Placental pericyte (primary cell): Measurements from ENCODE around the genes SAMD3, STX7, TAAR6 and SGK1.

DNA sequence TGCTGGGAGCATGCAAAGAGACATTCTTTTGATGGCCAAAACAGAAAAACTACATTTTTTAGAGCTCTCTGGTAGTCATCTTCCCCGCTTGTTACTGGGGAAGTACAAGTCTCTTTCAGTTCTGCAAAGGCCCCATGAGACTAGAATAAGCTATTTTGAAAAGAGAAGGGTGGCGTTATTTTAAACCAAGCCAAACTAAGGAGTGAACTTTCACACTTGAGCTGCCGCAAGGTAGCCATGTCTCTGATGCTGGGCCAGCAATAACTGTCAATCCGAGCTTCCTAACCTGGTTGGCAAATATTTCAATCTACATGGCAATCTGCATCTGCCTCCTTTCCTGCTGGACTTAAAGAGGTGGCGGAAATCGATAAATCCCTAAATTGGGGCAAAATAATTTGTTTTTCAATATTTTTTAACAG lies 96.7 kb downstream of the L3MBTL3 start:
- CAGE, long polyA plus RNA, result no peak

DNA sequence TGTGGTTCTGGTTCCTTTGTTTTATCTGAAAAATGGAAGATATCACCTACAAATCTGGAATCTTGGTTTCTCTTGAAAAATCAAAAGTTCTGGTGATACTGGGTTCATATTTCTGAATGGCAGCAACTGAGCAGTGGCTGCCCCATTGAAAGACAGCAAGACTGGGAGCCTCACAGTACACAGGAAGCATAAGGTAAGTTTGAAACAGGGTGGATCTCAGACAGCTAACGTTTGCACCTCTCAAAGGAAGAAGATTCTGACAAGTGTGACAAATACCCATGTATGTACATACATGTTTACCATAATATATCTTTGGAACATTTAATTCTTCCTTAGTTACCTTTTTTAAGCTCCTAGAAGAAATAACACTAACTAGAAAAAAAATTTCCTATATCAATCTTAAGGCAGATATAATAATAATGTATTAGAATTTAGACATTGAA lies at the start of gene SAMD3:
Gene SAMD3, minus strand, starts transcription at position 163 of the 443 bp plus-strand sequence.
- CAGE, long polyA plus RNA, result no peak

GRCh38 chr6:130377789-130378353 lies 12.1 kb downstream of the TMEM200A start:
- CAGE, long polyA plus RNA, result no peak

GRCh38 chr6:130507425-130508000 lies 141.7 kb downstream of the TMEM200A start:
- CAGE, long polyA plus RNA, result no peak

GRCh38 chr6:131183354-131184252 lies 48.3 kb downstream of the AKAP7 start:
- CAGE, long polyA plus RNA, result no peak

DNA sequence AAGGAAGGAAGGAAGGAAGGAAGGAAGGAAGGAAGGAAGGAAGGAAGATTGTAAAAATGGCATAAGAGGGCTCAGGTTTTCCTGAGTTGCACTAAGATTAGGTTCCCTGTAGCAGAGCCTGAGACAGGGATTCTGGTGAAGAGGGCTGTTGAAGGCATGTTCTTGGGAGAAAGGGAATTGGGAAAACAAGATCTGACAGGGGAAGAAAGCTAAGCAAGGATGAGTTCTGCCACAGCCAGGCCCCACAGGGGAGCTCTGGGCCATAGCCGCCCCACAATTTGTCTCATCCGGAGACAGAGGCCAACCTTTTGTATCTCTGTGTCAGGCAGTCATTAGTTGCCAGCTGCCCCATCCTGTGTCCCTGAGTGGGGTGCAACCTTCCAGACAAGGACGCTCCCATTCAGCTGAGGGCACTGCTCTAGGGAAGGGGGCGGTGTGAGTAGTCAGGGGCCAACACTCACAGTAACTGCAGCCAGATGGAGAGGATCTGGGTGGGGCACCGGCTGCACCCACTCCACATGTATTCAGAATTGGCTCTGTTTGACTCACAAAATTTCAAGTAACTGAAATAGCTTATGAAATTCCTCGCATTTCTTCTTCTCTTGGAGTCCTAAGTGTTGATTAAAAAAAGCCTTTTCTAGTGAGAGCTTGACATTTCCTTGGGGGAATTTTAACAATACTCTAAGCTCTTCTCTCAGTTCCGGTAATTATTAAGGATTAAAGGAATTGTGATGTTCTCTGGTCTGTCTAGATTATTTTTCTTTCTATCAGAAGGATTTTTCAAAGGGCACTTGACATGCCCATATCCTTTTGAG lies 189.1 kb upstream of the ARG1 start:
- CAGE, long polyA plus RNA, result no peak

DNA sequence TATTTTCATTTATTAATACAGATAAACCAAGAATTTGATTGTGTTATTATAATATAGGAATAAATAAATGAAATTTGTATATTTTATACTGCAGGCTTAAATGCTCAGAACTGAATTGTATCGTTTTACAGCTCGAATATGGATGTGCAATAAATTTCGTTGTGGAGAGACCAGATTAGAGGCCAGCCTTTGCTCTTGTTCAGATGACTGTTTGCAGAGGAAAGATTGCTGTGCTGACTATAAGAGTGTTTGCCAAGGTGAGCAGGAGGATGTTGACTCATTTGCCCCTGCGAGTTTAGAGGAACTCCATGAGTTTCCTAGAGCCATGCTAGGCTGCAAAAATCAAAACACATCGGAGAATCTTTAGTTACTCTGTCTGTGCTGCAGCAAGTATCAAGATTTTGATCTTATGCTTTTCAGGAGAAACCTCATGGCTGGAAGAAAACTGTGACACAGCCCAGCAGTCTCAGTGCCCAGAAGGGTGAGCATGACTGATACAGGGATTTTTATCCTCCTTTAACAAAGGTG lies 15.4 kb downstream of the ENPP3 start:
- CAGE, long polyA plus RNA, result no peak

- CAGE, long polyA plus RNA, result no peak
Measured at GRCh38 chr6:131948084-131948494, 3.1 kb downstream of the CCN2 start.

- CAGE, long polyA plus RNA, result no peak
Measured at GRCh38 chr6:132019799-132020907, 69.0 kb upstream of the CCN2 start.

DNA sequence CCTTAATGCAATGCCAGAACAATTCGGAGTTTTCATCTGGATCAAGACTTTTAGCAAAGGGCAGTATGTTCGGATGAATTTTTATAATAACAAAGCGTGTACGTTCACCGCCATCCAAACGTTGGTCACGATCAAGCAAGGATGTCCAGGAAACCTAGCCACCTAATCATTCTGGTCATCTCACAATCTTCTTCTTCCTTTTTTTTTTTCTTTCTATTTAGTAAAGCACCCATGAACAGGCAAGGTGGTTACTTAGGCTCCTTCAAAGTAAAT lies 1.1 kb downstream of the MOXD1 start:
- CAGE, long polyA plus RNA, result no peak

DNA sequence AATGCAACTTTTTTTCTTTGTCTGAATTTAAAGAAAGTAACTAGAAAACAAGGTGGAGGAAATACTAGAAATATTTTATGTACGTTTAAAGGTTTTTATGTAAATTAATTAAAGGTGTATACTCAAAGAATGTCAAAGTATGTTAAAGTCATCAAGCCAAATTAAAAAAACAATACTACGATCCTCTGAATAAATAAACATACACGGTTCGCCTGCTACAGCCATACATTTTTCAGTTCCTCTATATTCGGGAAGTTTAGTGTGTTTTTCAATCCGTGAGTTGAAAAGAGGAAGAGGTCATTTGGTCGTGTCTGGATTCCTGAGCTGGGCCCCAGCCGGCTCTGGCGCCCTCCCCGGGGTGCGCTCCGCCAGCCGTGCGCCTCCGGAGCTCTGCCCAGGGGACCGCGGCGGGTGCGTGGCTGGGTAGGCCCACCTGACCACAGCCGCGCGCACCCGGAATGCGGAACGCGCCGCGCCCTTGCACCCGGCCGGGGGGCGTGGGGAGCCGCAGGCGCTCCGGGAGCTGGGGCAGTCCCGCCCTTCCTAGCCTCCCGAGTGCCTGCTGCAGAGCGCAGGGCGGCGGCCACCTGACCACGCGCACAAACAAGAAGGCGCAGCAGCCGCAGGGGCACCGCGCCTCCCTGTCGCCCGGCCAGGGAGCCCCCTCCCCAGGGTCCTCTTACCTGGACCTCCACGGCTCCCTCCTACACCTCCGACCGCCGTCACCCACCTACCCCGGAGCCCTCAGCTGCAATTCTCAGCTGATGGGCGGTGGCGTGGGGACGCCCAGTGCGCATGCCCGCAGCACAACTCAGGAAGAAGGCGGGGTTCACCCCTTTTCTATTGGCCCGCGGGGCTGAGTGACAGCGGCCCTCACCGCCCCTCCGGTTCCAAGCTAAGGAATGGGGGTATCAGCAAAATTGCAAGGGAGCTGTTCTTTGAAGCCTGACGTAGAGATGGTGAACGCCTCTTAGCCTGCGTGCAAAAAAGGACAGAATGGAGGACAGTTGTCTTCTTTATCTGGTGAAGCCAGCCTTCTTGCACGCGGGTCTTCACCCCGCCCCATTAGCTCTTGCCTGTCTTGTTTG lies at the start of gene STX7:
Gene STX7, minus strand, starts transcription at position 793 of the 1,088 bp plus-strand sequence.
- CAGE, long polyA plus RNA, result no peak

DNA sequence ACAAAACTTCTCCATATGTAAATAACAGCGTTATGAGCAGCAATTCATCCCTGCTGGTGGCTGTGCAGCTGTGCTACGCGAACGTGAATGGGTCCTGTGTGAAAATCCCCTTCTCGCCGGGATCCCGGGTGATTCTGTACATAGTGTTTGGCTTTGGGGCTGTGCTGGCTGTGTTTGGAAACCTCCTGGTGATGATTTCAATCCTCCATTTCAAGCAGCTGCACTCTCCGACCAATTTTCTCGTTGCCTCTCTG lies at the start of gene TAAR6:
Gene TAAR6, plus strand, starts transcription at position 33 of the 254 bp plus-strand sequence.
- CAGE, long polyA plus RNA, result no peak

GRCh38 chr6:132684324-132684609 lies 25.3 kb upstream of the TAAR1 start:
- CAGE, long polyA plus RNA, result no peak

DNA sequence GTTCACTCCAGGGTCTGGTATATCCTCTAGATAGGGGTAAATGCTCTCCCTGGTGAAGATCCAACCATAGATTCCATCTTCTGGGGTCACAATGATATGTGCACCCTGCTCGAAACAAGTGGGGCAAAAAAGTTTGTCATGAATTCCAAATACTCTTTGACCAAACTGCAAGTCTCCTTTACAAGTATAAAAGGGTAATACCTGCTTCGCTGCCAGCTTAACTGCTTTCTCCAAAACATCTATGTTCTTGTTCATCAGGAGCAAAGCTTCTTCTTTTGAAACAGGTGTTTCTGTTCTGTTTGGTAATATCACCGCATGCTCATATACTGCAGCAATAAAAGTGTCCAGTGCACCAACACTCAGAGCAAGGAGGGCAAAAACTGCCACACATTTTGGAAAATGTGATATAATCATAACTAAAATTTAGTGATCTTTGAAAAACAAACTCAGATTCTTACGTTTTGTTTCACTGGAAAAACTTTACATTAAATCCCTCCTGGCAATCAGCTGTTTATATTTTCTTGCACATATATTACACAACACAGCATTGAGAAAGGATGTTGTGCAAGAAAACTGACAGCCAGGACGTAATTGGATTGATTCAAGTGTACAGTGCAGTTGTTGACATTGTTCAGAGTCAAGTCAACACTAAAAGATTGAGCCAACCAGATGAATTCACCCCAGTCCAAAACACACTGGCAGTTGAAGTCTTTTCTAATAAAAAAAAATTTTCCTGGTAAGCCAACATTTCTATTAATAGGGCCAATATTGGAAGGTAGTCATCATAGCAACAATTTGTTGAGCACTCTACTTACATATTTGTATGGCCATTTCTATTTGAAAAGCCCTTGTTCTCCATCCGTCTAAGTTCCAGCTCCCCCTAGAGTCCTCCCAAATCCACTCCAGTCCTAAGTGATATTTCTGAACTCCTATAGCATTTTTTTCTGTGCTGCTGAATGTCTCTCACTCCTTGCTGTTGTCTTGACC lies 20.7 kb upstream of the VNN1 start:
- CAGE, long polyA plus RNA, result no peak

DNA sequence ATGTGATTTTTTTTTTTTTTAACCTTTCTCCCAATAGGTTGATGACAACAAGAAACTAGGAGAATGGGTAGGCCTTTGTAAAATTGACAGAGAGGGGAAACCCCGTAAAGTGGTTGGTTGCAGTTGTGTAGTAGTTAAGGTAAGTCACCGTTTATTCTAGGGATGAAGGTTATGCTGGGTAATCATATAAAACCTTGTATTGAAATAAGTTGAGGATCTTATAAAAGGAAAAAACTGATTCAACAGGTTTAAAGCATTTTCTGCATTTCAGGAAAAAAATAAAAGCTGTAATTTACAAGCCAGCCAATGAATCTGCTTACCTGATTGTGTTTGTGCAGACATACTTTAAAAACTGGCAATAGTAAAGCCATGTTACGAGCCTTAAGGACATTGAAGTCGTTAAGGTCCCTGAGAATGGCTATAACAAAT lies 2.6 kb downstream of the RPS12 start:
- CAGE, long polyA plus RNA, result no peak

- CAGE, long polyA plus RNA, result no peak
Measured at GRCh38 chr6:132822892-132823394, 8.6 kb downstream of the RPS12 start.

- CAGE, long polyA plus RNA, result no peak
Measured at GRCh38 chr6:133890904-133892110, 2.4 kb downstream of the TCF21 start.

GRCh38 chr6:133988605-133989301 lies 35.7 kb downstream of the TBPL1 start:
- CAGE, long polyA plus RNA, result no peak

DNA sequence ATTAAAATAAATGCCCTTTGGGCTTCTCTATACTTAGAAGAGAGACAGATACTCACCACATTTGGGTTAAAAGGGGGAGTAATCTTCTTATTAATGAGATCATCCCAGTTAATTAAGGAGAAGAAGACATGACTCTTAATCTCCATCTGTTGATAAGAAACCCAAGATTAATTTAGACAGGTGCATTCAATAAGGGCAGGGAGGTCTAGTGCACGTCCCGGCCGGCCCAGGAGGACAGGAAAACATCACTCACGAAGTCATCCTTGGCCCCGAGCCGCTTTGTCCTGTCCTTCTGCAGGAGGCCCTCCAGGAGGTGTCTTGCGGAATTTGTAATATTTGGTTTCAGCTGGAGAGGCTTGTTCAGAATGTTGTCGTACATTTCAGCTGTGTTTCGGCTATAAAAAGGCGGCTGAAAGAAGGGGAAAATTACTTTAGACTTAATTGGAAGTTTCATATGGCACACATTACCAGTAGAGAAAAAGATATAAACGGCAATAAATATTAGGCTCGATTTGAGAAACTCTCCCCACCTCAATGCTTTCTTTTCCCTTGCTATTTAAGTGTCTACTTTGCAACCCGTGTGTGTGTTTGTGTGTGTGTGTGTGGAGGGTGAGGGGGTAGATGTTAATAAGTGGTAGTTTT lies 118.5 kb upstream of the SLC2A12 start:
- CAGE, long polyA plus RNA, result no peak

DNA sequence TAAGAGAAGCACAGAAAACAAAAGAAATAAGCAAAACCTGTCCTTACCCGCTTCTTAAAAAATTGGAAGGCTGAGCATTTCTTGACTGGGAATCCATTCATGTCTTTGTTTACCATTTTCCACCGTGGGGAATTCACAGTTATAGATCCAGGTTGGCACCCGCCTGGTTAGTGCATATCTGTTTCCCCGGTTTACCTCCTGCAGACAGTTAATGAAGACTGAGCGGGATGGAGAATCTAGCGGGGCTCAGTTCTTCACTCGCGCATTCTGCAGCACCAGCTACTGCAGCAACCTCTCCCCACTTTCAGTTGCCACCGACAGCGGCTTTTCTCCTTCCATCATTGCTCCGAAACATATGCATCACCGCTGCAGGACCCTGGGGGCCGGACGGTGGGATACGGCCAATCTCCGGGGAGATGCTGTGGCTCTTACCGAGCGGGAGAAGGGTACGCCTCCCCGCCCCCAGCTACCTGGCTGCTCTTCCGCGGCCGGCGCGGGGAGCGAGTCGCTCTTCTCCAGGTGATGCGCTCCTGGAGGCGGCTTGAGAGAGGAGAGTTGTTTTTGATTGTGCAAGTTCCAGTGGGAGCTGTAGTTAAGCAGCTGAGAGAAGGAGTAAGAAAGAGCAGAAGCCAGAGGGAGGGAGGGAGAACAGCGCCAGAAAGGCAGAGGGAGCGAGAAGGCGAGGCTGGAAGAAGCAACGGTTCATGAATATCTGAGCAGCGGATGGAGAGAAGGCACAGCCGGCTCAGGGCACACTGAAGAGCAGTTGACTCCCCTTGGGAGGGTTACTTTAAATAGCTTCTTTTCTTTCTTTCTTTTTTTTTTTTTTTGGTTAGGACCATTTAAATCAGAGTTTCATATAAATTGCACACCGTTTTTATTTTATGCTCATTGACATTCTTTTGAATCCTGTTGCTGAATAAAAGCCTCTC lies at the start of gene SGK1:
Gene SGK1, minus strand, starts transcription at position 768 of the 932 bp plus-strand sequence.
- CAGE, long polyA plus RNA, result no peak